ENCODE measurements around a stretch of chr15.

GRCh38 chr15:90859829-90860290 lies 8.5 kb upstream of the FURIN start:
- RRBS: no CpG with 5 or more reads among the region's 7 CpGs

- RRBS: no CpG with 5 or more reads among the region's 9 CpGs
Observed at GRCh38 chr15:90861301-90861766, 7.1 kb upstream of the FURIN start.

GRCh38 chr15:90866136-90866753 lies 2.1 kb upstream of the FURIN start:
- RRBS: no CpG with 5 or more reads among the region's 17 CpGs

DNA sequence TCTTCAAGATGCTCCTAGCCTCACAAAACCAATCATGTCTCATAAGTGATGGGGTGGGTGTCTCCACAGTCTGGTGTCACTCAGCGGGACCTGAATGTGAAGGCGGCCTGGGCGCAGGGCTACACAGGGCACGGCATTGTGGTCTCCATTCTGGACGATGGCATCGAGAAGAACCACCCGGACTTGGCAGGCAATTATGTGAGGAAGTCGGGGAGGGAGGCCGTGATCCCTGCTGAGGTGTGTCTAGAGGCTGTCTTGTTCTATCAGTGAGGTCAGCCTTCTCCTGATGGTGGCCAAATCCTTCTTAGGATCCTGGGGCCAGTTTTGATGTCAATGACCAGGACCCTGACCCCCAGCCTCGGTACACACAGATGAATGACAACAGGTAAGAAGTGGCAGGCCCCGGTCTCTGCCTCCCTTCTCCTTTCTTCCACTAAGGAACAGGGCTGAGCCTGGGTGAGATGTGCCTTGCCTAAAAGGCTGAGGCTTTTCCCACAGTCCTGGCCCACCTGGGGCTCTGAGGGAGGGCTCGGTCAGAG lies 7.4 kb upstream of the FES start:
- RRBS: no CpG with 5 or more reads among the region's 12 CpGs

- RRBS: no CpG with 5 or more reads among the region's 9 CpGs
Observed at GRCh38 chr15:90877461-90877660, 6.9 kb upstream of the FES start.

DNA sequence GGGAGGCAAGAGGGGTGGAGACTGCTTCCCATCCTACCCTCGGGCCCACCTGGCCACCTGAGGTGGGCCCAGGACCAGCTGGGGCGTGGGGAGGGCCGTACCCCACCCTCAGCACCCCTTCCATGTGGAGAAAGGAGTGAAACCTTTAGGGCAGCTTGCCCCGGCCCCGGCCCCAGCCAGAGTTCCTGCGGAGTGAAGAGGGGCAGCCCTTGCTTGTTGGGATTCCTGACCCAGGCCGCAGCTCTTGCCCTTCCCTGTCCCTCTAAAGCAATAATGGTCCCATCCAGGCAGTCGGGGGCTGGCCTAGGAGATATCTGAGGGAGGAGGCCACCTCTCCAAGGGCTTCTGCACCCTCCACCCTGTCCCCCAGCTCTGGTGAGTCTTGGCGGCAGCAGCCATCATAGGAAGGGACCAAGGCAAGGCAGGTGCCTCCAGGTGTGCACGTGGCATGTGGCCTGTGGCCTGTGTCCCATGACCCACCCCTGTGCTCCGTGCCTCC lies 2.3 kb upstream of the FES start:
- RRBS: no CpG with 5 or more reads among the region's 11 CpGs

DNA sequence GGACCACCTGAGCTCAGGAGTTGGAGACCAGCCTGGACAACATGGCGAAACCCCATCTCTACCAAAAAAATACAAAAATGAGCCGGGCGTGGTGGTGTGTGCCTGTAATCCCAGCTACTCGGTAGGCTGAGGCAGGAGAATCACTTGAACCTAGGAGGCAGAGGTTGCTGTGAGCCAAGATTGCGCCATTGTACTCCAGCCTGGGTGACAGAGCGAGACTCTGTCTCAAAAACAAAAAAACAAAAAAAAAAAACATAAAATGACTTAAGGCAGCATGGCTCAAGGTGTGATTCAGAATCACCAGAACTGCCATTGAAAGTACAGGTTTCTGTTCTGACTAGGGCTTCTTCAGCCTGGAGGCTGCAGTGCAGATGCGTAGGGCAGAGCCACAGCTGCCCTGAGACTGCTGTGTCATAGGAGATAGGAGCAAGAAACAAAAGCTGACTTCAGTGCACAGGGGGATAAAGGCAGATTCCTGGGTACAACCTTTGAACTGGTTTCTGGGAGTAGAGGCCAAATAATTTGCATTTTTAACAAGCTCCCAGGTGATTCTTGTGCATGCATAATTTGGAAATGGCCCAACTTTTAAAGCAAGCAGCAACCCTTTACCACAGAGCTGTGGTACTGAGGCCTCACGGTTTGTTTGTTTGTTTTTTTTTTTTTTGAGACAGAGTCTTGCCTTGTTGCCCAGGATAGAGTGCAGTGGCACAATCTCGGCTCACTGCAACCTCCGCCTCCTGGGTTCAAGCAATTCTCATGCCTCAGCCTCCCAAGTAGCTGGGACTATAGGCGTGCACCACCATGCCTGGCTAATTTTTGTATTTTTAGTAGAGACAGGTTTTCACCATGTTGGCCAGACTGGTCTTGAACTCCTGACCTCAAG lies 9.4 kb downstream of the HDDC3 start:
- RRBS: no CpG with 5 or more reads among the region's 11 CpGs

- RRBS: under 1% methylated on average over 7 of the region's 15 CpGs
Observed at GRCh38 chr15:90932246-90932424, 214 bp downstream of the HDDC3 start.

DNA sequence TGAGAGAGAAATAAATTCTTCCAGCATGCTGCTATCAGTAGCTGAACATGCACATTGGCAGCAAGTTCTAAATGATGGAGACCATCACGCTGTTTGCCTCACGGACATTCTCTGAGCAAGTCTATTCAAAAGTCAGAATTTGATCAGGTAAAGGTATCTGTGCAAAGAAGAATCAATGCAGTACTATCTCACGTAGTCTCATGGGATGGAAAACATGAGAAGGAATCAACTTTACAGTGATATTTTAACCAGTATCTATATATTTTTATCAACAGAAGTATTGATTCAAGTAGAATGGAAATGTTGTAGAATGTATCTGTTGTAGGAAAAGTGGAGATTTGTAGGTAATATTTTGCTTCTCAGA lies 37.0 kb upstream of the VPS33B start:
- RRBS: no CpG with 5 or more reads among the region's 3 CpGs

DNA sequence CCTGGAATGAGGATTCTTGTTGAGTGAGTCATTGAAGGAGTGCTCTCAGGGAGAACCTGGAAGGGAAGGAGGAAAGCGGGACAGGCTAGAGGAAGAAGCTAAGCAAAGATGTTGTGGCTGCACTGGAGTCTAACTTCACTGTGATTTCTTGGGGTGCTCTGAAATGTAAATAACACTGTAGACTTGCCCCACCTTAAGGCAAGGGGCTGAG lies 307.2 kb downstream of the SV2B start:
- RRBS: no CpG with 5 or more reads among the region's 1 CpG

DNA sequence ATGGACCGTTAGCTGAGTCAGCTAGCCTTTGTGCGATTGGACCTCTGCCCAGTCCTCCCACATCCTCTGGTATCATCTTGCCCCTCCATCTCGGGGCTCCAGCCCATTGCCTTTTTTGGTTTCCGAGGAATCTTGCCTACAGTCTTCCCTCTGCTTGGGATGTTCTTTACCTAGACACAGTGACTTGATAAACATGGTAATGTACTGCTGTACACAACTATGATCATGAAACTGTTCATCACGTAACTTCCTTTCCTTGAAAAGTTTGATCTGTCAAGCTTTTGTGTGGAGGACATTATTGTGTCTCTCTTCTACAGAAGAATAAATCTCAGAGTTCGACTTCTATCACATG lies 371.5 kb downstream of the SV2B start:
- RRBS: no CpG with 5 or more reads among the region's 6 CpGs

- RRBS: no CpG with 5 or more reads among the region's 14 CpGs
Observed at GRCh38 chr15:91866469-91867427, 13.2 kb downstream of the SLCO3A1 start.

DNA sequence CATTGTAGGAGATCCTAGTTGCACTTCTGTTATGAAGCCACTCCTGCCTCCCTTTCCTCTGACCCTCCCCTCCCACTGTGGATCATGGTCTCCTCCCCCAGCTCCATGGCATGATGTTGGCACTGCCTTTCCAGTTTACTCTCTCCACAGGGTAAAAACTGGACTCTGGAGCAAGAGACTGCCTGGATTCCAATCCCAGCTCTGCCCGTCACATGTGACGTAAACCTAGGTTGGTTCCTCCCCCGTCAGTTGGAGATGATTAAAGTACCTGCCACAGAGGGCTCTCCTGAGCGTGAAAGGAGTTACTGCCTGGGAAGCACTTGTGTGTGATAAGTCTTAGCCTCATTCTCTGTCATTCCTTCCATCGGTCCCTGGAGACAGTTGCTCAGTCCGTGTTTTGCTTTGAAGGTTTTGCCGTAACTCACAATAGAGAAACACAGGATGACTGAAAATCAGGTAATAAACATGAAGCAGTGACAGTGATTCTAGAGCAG lies 21.8 kb downstream of the SLCO3A1 start:
- RRBS: no CpG with 5 or more reads among the region's 7 CpGs

DNA sequence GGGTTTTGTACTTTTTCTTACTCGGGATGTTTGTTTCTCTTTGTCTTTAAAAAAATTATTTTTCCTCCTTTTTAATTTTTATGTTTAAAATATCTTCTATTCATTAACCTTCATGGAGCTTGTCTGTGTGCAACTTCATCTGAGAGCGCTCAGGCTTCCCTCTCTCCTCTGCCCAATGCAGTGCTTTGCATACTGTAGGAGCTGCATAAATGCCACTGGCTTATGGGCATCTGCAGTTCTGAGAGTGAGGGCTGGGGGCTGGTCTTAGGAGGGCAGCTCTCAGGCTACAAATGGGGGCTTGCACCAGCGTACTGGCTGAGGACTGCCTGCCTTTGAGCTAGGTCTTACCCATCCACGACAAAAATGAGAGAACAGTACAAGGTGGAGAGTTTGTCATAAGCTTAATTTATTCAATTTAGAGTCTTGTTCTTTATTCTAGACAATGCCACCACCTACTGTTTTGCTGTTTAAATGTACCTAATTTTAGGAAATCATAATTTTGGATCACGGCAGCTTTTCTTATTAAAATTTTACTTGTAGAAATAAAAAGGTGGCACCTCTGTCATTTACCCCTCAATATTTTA lies 88.2 kb downstream of the SLCO3A1 start:
- RRBS: no CpG with 5 or more reads among the region's 5 CpGs

DNA sequence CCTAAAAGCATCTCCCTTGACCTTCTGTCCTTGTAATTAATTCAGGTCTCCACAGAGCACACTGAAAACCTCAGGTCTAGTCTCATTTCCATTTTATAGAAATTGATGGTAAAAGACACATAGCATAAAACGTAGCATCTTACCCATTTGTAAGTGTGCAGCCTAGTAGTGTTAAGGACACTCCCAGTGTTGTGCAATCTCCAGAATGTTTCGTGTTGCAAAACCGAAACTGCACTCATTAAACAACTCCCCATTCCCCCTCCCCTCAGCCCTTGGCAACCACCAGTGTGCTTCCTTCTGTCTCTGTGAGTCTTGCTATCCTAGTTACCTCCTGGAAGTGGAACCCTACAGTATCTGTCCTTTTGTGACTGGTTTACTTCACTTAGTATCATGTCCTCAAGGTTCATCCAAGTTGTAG lies 89.5 kb downstream of the SLCO3A1 start:
- RRBS: no CpG with 5 or more reads among the region's 3 CpGs

GRCh38 chr15:91946503-91947234 lies 93.2 kb downstream of the SLCO3A1 start:
- RRBS: no CpG with 5 or more reads among the region's 12 CpGs

DNA sequence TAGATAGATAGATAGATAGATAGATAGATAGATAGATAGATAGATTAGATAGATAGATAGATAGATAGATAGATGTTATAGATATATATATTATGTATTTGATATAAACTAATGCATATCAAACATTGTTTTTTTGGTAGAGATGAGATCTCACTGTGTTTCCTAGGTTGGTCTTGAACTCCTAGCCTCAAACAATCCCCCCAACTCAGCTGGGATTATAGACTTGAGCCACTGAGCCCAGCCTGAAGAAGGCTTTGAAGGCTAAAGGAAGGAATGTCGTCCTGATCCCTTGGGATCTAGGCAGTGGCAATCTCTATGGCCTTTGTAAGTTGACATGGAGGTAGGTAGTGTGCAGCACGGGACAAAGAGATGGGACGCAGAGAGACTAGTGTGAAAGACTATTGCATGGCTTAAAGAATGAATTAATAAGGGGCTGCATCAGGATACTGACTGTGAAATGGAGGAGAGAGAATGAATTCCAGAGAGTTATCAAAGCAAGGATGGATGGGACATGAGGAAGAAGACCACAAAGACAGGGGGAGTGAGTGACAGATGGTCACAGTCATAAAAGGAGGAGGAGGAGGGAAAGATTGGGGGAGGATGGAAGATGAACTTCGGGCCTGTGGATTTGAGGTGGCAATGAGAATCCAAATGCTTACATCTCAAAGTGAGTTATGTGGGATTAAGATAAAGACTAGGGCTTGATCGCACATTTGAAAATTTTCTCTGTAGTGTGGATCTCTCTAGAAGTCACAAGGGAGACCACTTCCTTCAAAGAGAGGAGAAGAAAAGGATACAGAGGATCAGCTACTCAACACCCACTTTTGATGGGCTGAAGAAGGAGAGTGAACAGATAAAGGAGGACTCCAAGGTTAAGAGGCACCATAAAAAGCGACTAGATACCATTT lies 163.0 kb downstream of the SLCO3A1 start:
- RRBS: no CpG with 5 or more reads among the region's 6 CpGs

GRCh38 chr15:92029088-92029582 lies 175.6 kb downstream of the SLCO3A1 start:
- RRBS: no CpG with 5 or more reads among the region's 7 CpGs

GRCh38 chr15:92062347-92063022 lies 209.0 kb downstream of the SLCO3A1 start:
- RRBS: no CpG with 5 or more reads among the region's 9 CpGs

DNA sequence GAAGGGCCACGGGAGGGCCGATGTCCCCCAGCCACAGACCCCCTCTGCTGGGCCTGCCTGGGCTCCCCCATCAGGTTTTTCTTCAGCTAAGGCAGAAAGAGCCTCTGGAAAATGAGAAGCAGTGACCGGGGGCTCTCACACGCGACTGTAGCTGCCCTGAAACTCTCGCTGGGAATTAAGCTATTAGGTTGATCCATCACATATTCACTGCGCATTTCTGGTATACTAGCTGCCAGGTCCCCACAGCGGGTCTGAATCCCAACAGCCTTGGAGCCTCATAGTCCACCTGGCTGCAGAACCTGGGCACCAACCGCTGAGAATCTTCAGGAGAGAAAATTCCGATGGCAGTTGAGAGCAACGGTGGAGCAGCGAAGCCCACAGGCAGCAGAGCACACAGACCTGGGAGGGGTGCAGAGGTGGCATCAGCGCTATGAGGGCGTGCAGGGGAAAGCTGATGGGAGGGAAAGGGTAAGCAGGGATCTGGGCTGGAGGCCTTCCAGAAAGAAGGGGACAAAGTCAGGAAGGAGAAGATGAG lies 75.1 kb downstream of the FAM174B start:
- RRBS: no CpG with 5 or more reads among the region's 14 CpGs